PC-3 (cell line): ENCODE results near the genes MKRN2 and CAND2.

DNA sequence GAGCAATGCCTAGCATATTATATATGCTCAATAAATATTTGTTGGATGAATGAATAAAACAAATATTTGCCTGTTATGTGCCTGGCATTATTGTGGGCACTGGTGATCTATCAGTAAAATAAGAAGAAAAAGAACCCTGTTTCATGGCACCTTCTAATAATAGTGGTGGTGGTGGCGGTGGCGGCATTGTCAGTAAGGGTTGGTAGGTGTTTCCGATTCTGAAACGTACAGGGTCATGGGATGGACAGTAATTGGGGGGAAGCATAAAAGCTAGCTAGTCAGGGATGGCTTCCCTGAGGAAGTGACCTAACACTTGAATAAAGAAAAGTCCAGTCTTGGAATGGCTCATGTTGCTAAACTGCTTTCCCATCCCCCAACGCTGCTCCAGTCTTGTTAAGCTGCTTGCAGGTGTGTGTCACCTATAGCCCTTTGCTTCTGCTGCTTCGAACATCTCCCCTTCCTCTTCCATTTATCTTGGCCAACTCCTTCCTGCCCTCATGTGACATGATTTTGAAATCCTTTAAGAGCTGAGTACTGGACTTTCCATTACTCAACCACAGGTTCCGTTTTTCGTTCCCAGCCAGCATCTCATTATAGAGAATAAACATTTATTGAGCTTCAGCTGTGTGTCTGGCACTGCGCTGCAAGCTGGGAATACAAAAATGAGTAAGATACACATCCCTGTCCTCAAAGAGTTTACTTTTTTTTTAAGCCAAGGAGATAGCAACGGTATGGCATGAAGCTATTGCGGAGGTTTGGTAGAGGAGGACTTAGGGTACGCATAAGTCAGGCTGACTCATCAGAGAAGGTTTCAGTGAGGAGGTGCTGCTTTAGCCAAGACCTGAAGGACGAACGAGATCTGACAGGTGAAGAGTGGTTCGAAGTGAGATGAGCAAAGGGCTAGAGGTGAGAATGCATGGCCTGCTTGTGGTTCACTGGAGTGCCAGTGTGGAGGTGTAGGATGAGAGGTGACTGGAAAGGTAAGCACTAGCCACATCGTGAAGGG, 1.7 kb downstream of the ATG7 start:
- RAMPAGE, long total RNA: no peak

DNA sequence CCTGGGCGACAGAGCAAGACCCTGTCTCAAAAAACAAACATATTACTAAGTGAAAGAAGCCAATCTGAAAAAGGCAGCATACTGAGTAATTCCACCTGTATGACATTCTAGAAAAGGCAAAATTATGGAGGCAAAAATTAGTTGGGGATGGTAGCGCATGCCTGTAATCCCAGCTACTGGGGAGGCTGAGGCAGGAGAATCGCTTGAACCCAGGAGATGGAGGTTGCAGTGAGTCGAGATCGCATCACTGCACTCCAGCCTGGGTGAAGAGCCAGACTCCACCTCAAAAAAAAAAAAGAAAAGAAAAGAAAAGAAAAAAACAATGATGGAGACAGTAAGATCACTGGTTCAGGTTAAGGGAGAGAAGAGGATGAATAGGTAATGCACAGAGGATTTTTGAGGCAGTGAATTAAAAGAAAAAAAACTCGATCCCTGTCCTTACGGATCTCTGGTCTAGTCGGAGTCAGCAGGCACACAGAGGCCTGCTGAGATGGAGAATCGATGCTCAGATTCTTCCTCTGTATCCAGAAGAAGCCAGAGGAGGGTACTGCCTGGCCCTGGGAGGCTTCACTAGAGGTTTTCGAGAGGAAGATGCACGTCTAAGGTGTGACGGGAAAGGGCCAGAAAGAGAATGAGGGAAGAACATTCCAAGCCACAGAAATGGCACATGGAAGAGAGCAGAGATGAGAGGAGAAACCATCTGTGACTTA, 126.5 kb downstream of the VGLL4 start:
- RAMPAGE, long total RNA: no peak

- RAMPAGE, long total RNA: no peak
Observed at GRCh38 chr3:11554600-11555221, 89.0 kb downstream of the VGLL4 start.

DNA sequence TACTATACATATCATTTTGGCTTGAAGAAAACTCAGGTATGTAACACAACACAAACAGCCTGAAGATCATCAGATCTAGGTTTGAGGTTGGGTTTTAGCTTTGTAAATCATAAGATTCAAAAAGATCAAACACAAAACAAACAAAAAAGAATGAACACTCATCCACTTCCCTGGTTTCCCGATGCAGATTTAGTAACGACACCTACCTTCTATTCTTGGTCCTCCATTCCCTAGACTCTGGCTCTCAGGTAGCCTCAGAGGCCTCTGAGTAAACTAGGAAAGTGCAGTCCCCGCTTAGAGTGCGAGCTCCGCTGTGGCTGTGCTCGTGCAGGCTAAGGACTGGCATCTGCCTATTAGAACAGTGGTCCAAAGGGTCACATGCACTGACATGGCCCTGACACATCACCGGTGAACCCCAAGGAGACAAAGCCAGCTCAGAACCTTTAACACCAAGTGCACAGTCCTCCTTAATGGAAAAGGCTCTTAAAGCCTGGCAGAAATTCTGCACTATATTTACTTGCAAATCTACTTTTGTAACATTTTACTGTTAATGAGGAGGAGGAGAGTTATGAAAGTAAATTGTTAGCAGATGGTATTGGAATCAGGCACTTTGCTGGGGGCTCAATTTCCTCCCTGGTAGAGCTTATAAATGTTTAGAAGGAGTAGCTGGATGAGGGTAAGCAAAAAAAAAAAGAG, 31.2 kb downstream of the VGLL4 start:
- RAMPAGE, long total RNA: no peak

- RAMPAGE, long total RNA: no peak
Observed at GRCh38 chr3:11638906-11639564, 4.7 kb downstream of the VGLL4 start.

- RAMPAGE, long total RNA: no peak
Observed at GRCh38 chr3:11911218-11911661, 64.6 kb upstream of the TAMM41 start.

- RAMPAGE, long total RNA: no peak
Observed at GRCh38 chr3:12229915-12230388, 58.9 kb upstream of the PPARG start.

- RAMPAGE, long total RNA: no peak
Observed at GRCh38 chr3:12239431-12239630, 49.5 kb upstream of the PPARG start.

DNA sequence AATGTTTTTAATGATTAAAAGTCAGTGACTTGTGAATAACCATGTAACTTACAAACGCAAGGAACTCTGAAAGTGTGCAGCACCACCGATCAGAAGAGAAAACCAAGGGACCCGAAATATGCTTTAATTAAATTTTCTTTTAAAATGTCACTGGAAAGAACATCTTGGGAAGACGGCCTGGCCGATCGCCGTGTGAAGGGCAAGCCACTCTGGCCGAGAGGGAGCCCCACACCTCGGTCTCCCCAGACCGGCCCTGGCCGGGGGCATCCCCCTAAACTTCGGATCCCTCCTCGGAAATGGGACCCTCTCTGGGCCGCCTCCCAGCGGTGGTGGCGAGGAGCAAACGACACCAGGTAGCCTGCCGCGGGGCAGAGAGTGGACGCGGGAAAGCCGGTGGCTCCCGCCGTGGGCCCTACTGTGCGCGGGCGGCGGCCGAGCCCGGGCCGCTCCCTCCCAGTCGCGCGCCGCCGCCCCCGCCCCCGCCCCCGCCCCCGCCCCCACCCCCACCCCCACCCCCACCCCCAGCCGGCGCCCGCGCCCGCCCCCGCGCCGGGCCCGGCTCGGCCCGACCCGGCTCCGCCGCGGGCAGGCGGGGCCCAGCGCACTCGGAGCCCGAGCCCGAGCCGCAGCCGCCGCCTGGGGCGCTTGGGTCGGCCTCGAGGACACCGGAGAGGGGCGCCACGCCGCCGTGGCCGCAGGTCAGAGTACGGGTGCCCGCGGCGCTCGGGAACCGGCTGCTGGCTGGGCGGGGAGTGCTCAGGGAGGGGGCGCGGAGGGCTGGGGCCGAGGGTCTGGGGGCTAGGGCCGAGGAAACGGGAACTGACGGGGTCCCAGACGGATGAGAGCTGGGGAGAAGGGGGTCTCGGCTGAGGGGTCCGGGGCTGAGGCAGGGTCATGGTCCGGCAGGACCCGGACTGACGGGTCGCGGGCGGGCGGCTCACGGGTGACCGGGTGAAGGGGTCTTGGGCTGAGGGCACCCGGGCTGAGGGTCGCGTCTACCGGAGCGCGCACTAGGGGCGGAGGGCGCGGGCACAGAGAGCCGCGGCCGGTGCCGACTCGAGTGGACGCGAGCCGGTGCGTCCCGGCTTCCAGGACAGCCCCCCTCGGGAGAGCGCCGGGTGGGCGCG, 1.2 kb upstream of the PPARG start:
- RAMPAGE, long total RNA: no peak

DNA sequence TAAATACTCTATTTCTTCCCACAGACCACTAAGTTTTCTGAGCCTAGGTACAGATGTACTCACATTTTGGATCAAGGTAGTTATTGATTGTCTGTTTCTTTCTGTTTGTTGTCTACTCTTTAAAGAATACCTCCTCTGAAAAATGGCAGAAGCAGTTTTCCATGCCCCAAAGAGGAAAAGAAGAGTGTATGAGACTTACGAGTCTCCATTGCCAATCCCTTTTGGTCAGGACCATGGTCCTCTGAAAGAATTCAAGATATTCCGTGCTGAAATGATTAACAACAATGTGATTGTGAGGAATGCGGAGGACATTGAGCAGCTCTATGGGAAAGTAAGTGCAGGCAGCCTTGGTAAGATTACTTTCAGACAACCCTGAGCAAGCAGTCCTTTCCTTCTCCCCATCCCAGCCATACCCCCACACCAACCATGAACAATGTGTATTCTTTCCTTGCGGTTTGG, 5.4 kb downstream of the TSEN2 start:
- RAMPAGE, long total RNA: no peak

DNA sequence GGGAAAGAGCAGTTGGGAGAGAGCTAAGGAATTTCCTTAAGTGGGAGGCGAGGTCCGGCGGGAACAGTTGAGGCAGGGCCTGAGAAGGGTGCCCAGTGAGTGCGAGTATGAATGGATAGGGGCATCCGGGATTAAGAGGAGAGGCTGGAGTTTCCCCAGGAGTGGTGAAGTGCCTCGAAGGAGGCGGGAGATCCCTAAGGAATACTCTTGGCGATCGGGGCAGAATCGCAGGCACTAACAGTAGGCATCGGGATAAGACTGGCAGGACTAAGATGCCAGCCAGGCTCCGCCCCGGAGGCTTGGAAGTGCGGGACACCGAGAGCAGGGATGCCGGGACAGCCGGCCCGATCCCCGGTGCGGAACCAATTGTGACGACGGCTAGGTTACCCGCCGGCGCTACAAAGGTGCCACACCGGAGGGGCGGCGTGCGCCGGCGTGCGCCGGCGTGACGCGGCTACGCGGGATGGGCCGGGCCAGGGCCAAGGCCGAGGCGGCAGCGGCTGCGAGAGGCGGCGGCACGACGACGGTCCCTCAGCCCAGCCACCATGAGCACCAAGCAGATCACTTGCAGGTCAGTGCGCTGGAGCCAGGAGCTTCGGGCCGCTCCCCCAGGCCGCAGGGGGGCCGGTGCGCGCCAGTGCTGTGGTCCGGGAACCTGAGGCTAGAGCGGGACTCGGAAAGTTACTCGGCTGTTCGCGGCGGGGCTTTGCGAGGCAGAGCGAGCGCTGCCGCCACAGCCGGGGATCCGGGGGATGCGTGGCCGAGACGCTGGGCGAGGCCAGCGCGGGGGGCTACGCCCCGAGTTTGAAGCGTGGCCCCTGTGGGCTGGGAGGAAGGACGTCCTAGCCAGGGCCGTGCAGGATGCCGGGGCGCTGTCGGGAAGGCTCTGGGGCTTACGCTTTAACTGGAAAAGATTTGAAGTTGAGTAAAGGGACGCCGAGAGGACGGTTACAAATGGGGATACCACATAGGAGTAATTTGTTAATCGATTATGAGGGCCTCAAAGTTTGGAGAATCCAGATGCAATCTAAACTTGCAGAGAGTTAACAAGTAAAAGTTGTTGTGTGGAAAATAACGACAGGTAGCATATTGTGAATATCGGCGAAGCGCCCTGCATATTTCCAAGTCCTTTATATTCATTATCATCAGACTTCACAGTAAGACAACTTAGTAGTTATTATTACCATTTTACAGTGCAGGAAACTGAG, at the start of gene MKRN2:
TSS of gene MKRN2 (plus strand) at position 482 of the 1,208 bp plus-strand sequence.
- RAMPAGE, long total RNA: start-site peak on the plus strand centred at position 483 of the sequence, 60 bp wide, 272 and 115 reads in 2 replicates

DNA sequence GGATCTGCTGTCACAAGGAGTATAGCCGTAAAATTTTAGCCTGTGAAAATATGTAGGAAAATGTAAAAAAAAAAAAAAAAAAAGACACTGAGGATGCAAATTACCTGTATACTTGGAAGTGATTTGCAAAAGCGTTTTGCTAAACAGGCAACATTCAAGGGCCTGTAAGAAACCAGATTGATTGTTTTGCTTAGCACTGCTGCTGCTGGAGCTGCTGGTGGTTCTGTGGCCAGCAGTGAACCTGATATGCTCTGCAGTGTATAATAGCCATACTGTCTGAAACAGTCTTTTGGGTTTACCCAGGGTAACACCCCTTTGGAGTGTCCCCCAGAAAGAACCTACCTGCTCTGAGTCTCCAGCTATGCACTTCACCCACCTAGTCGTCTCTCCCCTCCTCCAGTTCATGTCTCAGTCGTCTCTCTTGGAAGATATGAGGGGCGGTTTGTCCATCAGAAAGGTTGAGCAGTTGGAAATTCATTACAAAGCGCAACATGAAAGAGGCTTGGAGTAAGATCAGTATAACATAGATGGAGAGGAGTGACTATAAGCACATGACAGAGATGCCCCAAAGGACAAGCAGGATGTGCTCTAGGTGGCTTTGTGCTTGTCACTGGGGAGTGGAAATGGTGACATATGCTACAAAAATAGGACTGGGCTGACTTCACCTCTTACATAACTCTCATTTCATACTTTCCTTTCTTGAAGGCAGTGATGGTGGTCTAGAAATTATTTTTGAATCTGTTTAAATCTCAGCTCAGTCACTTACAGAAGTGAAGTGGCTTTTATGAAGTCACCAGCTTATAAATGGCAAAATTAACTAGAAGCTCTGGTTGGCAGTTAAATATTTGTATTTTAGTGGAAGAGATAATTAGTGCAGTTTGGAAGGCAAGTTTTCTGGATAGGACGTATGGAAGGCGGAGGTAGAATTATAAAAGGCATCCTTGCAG, 3.8 kb downstream of the MKRN2 start:
- RAMPAGE, long total RNA: no peak

DNA sequence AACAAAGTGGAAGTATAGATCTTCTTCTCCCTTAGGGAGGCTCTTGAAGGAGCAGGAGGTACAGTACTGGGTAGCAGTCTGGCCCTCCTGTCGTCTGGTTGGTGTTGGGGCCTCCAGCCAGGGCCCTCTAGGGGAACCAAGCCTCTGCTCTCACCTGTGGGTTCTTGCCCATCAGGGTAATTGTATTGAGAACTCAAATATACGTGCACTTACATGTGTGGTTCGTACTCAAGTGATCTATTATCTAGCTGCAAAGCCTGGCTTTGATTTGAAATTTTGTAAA, 25.9 kb downstream of the MKRN2 start:
- RAMPAGE, long total RNA: no peak

GRCh38 chr3:12583161-12583509, 26.2 kb downstream of the MKRN2 start:
- RAMPAGE, long total RNA: no peak

- RAMPAGE, long total RNA: no peak
Observed at GRCh38 chr3:12599271-12600103, 42.6 kb downstream of the MKRN2 start.

- RAMPAGE, long total RNA: no peak
Observed at GRCh38 chr3:12647549-12648093, 16.3 kb downstream of the RAF1 start.

DNA sequence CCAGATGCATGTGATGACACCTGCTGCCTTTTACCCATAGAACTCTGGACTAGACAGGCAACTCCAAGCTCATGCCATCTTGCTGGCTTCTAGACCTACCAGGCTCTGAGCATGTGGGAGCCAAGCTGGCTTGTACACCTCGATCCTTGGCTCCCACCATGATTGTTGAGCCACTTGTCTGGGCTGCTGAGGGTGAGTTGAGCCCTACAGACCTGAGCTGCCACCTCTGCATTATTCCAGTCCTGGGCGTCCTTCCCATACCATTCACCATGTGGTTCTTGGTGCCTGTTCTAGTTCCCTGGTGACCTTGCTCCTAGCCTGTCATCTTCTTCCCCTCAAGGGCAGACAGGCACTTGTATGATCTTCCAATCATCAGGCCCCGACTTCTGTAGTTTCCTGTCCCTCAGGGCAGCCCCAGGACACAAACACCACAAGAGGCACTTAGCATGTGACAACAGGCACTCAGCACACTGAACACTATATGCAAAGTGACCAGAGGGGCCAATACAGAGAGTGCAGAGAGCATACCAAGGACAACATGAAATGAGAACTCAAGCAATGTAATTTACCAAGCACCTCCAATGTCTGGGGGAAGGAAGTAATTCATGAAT, 18.0 kb downstream of the TMEM40 start:
- RAMPAGE, long total RNA: no peak

GRCh38 chr3:12796355-12796894, at the start of gene CAND2:
TSS of gene CAND2 (plus strand) at chr3:12796680.
- RAMPAGE, long total RNA: no peak

- RAMPAGE, long total RNA: no peak
Observed at GRCh38 chr3:12796895-12797783, 659 bp downstream of the CAND2 start.

- RAMPAGE, long total RNA: no peak
Observed at GRCh38 chr3:12899049-12899894, 57.9 kb upstream of the RPL32 start.